Neural crest cell (in vitro differentiated cells): ENCODE measurements around a stretch of chr1.

DNA sequence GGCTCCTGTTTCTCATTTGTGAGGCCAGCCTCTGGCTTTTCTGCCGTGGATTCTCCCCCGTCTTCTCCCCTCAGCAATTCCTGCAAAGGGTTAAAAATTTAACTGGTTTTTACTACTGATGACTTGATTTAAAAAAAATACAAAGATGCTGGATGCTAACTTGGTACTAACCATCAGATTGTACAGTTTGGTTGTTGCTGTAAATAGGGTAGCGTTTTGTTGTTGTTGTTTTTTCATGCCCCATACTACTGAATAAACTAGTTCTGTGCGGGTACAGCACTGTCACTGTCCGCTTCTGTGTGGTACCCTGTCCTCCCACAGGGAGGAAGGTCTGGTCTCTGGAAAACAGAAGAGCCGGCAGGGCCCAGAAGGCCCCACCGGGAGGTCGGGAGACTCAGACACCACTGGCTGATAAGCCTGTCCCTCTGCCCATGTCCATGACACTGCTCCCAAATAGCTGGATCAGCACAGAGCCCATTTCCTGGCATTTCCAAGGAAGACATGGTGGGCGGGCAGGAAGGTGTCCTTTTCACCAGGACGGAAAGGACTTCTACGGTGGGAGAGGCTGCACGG lies 7.4 kb downstream of the PSRC1 start:
- PRO-cap, result no peak

- PRO-cap, result no peak
These were observed 1.1 kb downstream of the PSRC1 start for GRCh38 chr1:109281645-109282445.

DNA sequence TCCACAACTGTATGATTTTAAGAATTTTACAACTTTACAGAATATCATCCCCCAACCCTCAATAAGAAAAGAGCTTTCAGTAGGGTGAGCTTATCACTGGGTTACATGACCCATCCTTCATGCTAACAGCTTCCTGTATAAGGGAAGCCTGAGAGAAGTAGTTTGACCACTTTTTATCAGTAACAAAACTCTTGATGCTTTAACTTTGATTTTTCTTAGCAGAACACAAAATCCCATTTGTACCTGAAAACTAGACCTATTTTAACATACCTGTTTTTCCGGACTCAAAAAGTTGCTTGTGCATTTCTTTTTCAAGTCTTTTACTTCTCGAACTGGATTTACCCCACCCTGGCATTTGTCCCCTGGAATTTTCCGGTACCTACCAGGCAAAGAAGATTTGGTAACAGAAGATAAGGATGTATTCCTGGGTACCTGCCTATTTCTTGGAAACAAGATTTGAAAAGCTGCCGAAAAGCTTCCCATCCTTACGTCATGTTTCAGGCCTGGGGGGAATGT lies 9.8 kb upstream of the MYBPHL start:
- PRO-cap, result no peak

DNA sequence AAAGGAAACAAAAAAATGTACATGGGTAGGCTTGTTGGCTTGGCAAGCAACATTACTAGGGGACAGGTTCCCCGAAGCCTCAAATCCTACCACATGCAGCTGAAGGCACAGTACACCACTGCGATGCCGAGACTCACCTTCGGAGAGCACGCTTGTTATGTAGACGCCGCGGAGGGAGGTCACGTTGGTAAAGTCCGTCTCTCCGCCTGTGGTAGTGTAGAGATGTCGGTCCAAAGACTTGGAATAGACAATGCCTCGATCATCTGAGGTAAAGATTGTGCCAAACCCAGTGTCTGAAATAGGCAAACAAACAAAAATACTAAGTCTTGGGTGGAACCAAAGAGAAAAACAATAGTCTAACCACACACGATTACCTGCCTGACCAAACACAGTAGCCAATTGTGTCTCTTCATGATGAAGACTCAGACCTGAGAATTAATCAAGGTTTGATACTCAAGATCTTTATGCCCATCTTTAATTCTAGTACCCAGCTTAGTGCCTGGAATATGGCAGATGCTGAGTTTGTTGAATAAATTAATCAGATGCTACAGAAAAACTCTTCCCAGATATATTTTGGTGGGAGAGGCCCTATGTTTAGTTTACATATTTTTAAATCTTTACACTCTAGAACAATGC lies 33.9 kb upstream of the MYBPHL start:
- PRO-cap, result no peak

- PRO-cap, result no peak
These were observed 12.4 kb downstream of the PSMA5 start for GRCh38 chr1:109413834-109414360.

- PRO-cap, result no peak
These were observed 13.1 kb downstream of the GNAT2 start for GRCh38 chr1:109606060-109606927.

GRCh38 chr1:109627038-109627690 lies 7.5 kb downstream of the AMPD2 start:
- PRO-cap, result no peak

DNA sequence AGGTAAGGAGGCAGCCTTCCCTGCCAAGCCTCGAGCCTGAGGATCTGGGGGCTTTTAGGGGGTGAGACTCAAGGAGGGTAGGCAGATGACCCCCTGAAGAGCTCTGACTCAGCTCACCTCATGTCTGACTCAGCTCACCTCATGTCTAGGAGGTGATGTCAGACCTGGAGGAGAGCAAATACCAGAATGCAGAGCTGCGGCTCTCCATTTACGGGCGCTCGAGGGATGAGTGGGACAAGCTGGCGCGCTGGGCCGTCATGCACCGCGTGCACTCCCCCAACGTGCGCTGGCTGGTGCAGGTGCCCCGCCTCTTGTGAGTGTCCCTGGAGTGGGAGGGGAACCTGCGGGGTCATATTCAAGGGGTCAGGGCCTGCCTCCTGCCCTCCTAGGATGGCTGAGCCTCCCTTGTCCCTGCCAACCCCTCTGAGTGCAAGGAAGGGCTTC lies 8.9 kb downstream of the AMPD2 start:
- PRO-cap, result no peak

GRCh38 chr1:109635840-109636623 lies 16.4 kb downstream of the AMPD2 start:
- PRO-cap, result no peak

GRCh38 chr1:109733458-109733657 lies 7.5 kb downstream of the GSTM3 start:
- PRO-cap, result no peak

GRCh38 chr1:109791977-109792611 lies 28.4 kb upstream of the EPS8L3 start:
- PRO-cap, result bidirectional peak, plus-strand start at chr1:109792298, minus-strand start at chr1:109792309

DNA sequence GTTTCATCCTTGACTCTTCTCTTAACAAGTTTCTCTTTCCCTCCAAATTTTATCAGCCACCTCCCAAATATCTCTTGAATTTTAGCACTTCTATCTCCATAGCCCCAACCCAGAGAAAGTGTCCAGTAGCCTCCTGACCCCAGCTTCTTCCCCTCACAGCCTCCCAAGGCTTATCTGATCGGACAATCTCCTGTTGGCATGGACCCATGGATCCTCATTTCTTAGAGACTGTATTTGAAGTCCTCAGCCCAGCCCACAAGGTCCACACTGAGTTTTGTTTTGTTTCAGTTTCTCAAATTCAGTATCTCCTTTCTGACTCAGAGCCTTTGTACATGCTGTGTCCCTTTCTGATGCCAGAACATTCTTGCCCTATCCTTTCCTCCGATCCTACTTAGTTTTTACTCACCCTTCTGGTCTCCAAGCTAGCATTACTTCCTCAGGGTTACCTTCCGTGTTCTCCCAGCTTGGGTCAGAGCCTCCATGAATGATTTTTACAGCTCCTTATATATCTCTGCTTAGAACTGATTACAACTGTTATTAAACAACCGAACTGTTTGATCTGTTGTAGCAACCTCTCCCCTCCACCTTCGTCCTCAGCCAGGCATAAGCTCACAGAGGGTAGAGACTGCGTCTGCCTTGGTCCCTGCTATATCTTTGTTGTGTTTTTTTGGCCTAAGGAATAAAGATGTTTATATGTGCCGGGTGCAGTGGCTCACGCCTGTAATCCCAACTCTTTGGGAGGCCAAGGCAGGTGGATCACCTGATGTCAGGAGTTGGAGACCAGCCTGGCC lies 33.2 kb upstream of the EPS8L3 start:
- PRO-cap, result no peak

DNA sequence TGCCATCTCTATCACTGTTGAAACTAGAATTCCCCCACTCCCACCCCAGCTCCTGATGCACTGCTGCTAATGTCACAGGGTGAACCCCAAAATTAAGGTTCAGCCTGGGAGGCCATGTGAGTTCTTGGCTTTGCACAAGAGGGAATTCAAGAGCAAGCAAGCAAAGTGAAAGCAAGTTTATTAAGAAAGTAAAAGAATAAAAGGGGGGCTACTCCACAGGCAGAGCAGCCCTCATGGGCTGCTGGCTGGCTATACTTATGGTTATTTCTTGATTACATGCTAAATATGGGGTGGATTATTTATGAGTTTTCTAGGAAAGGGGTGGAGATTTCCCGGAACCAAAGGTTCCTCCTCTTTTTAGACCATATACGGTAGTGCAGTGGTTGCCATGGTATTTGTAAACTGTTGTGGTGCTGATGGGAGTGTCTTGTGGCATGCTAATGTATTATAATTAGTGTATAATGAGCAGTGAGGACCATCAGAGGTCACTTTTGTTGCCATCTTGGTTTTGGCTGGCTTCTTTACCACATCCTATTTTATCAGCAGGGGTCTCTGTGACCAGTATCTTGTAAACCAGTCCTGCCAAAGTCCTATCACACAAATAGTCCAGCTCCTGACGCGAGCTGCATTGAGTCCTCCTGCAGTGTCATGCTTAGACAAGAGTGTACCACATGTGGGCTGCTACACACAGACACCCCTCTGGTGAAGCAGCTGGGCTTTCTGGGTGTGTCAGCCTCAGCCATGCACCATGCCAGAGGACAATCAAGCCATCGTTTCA lies 46.4 kb upstream of the CSF1 start:
- PRO-cap, result no peak

DNA sequence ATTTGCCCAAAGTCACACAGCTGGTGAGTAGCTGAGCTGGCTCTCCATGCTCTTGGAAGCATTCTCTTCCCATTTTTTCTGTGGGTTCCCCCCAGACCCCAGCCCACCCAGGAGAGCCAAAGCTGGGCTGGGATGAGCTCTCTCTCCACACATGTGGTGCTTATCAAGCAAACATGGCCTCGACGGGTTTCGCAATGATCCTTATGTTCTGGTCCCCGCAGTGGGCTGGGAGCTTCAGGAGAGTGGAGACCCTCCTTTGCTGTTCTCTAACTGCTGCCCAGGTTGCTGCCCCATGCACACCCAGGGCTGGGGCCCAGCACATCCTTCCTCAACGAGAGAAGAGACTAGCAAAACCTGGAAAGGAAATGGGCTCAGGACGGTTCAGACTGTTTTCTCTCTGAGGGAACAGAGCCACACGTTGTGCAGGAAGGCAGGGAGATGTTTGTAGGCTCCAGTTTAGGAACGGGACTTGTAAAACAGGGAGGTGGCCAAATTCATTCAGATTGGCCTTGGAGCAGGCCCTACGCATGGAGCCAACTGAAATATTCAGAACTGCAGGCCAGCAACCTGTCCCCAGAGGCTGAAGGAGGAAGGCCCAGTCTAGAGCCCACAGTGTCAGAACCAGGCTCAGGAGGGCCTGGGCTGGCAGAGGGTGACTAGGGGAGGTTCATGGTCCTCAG lies 27.3 kb upstream of the CSF1 start:
- PRO-cap, result no peak

DNA sequence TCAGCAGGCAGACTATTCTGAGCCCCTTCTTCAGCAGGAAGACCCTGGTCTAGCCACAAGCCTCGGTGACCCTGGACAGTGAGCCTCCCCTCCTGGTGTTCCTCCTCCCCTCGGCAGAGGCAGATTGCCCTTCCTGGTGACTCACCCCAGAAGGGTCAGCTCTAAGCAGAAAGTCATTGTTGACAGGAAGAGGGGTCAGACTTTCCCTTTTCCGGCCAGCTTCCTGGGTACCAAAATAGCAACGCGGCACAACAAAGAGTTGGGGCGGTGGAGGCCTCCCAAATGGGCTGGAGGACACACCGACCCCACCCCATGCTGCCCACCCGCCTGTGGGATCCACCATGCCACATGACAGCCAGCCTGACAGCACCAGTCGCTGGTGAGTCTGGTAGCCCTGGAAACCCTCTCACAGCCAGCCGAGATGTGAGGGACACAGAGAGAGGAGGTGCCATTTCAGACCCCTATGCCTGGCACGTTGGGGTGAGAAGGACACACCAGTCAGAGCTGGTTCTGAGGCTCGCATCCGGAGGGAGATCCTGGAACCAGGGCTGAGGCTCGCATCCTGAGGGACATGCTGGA lies 14.7 kb upstream of the CSF1 start:
- PRO-cap, result bidirectional peak, plus-strand start at position 198 of the sequence, minus-strand start at position 80 of the sequence

DNA sequence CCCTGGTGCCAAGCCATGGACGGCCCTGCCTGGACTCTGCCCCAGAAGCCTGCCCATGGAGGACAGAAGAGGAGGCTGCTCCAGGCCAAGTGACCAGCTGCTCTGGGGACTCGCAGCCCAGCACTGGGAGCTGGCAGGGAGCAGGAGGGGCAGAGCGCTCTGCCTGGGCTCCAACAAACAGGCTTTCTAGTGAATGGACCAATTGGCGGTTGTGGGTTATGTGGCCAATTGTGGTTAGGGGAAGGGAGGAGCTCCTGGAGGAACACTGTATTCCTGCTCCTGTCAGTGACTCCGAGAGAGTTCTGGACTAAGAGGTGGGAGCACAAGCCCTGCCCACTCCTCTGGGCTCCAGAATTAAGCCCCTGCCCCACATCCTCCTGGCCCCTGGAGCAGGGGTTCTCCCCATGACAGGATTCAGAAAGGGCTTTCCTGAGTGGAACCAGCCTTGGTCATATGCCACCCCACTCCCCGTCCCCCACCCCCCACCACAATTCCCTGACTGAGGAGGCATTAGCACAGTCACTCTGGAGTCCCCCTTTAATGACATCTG lies 6.1 kb upstream of the CSF1 start:
- PRO-cap, result no peak

- PRO-cap, result no peak
These were observed 17.2 kb downstream of the CSF1 start for GRCh38 chr1:109927707-109928491.

- PRO-cap, result no peak
These were observed 24.8 kb downstream of the CSF1 start for GRCh38 chr1:109935343-109936007.

- PRO-cap, result no peak
These were observed 7.5 kb upstream of the AHCYL1 start for GRCh38 chr1:109977145-109977343.

DNA sequence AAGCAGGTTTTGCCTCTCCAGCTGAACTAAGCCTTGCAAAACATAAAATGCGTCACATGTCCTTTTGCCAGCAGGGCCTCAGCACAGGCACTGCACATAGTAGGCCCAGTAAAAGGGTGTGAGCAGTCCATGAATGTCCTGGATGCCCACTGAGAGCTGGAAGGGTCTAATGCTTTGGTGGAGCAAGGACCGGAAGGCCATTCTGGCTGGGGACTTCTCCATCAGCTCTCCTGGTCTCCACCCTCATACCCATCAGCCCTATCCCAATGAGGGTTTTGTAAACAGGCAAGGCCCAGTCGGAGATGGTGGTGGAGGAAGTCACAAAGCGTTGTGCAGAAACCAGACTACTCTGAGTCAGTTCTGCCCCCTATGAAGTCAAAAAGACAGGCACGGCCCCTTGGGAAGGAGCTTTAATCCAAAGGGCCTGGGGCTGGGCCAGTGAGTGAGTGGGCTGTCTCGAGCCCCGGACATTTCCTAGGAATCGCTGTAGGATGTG lies 566 bp upstream of the AHCYL1 start:
- PRO-cap, result bidirectional peak, plus-strand start at position 295 of the sequence, minus-strand start at position 268 of the sequence